Right ventricle myocardium (tissue), 1 donor: ENCODE data around the genes GNMT and PPP2R5D.

- PRO-cap, 2 experiments, result no peak in any of the 2 experiments
Measured at GRCh38 chr6:41563015-41563867, 17.1 kb downstream of the FOXP4 start.

DNA sequence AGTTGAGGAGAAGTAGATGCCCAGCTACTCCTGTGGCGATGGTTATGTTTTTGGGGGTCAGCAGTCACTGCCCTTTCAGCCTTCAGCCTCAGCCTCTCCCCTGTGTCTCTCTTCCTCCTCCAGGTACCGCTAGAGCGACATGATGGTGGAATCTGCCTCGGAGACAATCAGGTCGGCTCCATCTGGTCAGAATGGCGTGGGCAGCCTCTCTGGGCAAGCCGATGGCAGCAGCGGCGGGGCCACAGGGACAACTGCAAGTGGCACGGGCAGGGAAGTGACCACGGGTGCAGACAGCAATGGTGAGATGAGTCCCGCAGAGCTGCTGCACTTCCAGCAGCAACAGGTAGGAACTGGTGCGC, 19.4 kb downstream of the FOXP4 start:
- PRO-cap, 2 experiments, result no peak in any of the 2 experiments

GRCh38 chr6:41586977-41587695, 41.0 kb downstream of the FOXP4 start:
- PRO-cap, 2 experiments, result no peak in any of the 2 experiments

DNA sequence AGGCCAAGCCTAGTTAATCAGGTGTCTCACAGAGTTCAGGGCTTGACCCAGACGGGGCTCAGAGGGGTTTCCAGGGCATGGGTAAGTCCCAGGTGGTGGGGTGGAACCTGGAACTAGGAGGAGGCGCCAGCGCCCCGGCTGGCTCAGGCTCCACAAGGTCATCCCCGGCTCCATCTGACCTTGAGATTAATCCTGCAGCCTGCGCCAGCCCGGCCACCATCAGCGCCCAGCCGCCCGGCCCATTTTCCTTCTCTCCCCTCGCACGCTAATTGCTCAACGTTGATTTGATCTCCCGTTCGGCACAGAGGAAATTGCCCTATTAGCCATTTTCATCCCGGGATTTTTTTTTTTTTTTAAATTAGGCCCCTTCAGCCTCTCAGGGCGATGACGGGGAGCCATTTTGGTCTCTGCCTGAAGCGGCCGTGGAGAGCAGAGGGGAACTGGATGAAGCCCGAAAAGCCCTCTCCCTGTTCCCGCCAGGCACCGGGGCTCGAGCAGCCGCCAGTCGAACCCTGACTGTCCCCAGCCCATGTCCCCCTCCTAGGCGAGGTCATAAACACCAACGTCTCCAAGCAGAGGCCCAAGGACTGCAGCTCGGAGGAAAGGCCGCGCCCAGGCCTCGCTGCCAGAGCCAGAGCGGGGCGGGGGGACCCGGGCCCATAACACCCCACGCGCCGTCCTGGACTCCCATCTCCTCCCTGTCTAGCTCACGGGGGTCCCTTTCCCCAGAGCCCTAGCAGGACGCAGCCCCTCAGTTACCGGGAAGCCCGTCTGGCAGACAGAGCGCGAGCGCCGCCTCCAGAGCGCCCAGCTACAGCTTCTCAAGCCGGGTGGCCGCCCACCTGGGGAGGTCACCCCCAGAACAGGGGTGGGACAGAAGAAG, 44.7 kb downstream of the MDFI start:
- PRO-cap, 2 experiments, result peak in 1 of 2 experiments; most common minus-strand start position 773 of the sequence (in 1)

DNA sequence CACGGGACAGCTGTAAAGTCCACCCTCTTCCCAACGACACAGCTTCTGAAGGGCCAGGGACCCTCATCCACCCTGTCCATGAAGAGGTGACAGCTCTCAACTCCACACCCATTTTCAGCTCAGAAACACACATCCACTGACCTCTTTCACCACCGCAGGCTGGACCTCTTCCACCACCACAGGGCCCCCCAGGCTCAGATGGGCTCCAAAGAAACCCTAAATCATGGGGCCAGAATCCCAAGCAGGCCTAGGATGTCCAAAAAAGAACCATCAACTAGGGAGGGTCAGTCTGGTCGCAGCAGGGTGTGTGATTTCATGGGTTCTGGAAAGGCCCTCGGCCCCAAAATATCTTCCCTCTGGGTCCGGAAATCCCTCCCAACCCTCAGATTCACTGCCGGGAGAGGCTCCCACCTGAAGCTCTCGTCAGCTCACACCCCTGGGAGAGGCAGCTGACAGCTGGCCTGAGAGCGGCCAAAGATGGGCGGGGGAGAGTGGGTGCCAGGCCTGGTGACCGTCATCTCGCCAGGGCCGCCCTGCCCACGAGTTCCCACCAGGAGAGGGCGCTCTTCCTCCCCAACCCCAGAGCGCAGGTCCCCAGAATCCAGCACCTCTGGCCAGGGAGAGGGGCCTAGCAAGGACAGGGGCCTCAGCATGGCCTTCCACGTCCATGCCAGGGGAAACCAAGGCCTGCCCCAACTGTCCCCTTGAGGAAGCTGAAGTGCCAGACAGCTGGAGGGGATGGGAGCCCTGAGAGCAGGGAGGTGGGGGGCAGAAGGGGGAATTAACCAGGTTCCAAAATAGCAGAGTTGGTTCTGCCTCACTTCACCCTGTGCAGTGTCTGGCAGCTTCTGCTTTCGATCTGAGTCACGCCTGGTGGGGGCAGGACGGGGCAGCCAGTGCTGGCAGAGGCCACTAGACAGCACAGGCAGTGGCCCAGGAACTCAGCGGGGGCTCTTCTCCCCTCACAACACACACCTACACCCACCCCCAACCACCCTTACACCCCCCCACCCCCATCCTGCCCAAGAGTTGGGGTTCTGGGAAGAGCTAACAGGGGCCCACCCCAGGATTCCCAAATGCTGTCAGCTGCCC, 29.6 kb downstream of the TFEB start:
- PRO-cap, 2 experiments, result peak in 2 of 2 experiments; most common plus-strand start position 597 of the sequence (in 2); most common minus-strand start position 840 of the sequence (in 2)

GRCh38 chr6:41719630-41720328, 15.6 kb downstream of the TFEB start:
- PRO-cap, 2 experiments, result no peak in any of the 2 experiments

DNA sequence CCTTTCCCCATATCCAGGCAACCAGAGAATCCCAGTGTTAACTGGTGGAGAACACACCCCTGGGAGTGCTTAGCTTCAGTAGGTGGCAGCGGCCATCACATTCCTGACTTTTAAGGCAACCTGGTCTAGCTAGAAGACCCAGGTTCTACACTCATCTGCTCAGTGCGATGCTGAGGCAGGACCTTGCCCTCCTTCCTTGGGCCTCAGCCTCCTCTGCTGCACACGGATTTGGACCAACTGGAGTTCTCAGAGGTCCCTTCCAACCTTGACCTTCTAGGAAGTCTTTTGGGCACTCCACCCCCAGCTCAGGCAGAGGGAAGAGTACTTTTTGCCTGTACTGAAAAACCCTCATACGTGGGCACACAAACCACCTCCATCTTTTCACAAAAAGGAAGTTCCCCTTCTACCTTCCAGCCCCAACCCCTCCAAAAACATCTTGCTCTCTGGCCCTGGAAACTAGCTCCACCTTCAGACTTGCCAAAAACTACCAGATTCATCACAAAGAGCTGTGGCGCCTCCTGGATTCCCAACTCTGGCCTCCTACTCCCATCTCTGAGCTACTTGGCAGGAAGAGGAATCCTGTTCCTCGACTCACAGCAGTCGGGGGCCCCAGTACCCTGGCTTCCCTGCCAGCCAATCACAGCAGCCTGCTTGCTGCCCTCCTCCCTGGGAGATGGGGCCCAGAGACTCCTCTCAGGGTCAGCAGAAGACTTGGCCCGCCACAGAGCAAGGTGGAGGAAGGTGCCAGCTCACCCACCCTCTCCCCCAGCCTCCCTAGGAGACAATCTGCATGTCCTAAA, 2.8 kb downstream of the CCND3 start:
- PRO-cap, 2 experiments, result no peak in any of the 2 experiments

- PRO-cap, 2 experiments, result no peak in any of the 2 experiments
Measured at GRCh38 chr6:41940000-41940170, 1.7 kb downstream of the CCND3 start.

DNA sequence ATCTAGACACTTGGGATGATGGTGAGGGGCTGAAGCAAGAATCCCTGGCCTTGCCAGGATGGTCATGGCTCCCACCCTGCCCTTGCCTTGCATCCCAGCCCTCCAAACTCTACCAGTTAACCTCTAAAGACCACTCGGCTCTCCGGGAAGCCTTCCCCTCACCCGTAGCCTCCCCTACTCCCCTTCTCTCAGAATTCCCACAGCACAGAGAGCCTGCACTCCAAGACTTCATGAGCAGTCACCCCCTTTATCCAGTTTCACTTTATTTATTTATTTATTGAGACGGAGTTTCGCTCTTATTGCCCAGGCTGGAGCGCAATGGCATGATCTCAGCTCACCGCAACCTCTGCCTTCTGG, 29.9 kb upstream of the TAF8 start:
- PRO-cap, 2 experiments, result no peak in any of the 2 experiments

DNA sequence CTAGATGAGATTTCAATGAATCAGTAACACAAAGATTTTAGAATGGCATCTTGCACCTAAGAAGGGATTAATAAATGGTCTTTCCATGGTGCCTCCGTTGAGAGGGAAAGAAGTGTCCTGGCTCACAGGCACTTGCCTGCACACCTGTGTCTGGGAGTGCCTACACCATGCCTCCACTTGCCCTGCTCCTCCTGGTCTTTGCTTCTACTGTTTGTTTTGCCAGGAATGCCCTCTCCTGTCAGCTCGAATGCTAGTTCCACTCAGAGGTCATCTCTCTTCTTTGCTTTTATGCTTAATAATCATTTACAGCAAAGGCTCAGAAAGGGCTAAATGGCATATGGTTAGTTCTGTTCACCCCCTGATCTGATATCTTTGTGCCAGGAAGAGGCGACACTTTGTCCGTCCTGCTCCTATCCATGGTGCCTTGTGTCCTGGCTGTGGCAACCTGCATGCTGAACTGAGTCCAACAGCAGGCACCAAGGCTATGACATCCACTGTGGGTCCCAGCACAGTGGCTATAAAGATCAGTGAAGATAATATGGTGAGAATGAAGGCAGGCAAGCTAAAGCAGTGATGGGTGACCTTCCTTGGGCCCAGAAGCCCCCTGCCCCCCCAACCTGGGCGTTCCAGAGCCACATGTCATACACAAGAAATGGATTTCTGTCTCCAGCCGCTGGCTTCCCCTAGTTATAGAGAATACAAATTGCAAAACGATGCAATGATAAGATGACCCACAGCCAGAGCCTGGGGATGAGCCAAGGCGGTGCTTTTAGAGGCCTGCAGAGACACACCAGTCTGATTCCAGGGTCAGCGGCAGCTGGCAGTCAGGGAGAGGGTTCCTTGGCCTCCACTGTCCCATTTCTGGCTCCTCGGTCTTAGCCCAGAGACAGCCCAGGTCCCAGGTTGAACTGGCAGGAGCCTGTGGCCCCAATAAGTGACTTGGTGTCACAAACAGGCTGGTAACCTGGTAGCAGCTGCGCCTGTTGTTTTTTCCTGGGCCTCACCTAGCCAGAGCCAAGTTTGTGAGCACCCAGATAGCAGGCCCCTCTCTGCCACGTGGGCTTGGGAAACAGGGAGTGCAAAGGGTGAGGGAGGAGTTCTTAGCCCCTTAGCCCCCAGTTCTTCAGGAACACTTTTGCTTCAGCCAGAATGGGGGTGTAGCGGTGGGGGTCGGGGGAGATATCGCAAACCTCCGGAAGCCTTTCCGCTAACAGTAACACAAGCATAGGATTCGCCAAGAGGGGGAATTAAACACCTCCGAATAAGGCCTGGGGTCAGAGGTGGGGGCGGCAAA, 1.2 kb downstream of the C6orf132 start:
- PRO-cap, 2 experiments, result no peak in any of the 2 experiments

GRCh38 chr6:42226052-42226619, 8.5 kb upstream of the MRPS10 start:
- PRO-cap, 2 experiments, result no peak in any of the 2 experiments

DNA sequence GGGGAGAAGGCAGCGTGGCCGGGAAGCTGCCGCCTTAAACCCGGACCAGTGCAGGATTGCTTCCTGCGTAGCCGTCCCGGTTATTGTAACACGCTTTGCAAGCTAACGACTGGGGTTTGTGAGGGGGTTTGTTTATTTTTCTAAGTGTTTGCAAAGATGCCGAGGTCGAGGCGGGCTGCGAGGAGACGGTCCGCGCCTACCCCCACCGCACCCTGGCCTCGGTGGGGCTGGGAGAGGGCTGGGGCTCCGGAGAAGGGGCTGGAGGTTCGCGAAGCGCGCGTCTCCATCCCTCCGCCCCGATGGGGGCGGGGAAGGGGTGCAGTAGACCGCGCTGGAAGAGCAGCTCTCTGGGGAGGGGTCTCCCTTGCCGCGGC, 926 bp upstream of the TRERF1 start:
- PRO-cap, 2 experiments, result peak in 1 of 2 experiments; most common plus-strand start position 286 of the sequence (in 1); most common minus-strand start position 223 of the sequence (in 1)

GRCh38 chr6:42556081-42556495, 7.7 kb upstream of the UBR2 start:
- PRO-cap, 2 experiments, result no peak in any of the 2 experiments

DNA sequence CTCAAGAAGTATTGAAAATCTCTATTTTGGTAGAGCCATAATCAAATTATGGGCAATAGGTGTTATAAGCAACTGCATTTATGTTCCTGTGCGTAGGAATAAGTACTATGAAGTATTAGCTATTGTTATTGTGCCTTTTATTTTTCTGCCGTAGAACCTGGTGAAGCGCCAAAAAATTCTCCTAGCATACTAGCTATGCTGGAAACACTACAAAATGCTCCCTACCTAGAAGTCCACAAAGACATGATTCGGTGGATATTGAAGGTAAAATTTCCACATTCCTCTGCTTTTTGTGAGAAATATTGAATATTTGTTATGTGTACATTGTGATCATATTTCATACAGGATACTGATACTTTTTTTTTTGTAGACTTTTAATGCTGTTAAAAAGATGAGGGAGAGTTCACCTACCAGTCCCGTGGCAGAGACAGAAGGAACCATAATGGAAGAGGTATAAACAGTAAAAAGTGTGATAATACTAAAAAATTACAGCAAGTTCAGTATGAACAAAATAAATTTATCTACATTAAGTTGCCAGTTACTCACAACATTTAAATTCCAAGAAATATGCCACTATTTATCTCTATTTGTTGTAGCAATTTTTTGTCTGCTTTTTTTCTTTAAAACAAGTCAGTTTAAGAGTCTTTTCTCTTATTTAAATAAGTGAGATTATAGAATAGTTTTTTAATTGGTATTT, 64.4 kb downstream of the PRPH2 start:
- PRO-cap, 2 experiments, result no peak in any of the 2 experiments

DNA sequence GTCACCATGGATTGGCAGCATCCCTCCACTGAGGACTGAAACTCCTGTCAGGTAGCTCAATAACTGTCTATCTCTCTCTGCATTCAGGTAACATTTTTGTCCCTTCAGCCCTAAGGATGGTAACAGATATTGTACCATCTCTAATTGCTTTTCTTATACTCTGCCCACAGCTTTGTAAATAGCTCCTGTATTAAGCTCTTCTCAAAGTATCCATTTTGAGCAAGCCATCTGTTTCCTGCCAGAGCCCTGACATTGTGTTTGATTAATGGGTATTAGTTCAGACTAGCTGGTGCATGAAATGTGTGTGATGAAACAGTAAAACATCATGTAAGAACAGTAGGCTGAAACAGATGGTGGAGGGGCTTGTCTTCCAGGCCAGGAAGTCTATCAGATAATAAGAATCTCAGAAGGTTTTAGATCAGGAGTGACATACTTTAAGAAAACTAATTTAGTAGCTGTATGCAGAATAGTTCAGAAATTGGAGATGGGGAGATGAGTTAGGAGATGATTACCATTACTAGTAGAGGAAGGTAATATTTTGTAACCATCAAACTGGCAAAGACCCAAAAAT, 3.4 kb downstream of the TBCC start:
- PRO-cap, 2 experiments, result no peak in any of the 2 experiments

DNA sequence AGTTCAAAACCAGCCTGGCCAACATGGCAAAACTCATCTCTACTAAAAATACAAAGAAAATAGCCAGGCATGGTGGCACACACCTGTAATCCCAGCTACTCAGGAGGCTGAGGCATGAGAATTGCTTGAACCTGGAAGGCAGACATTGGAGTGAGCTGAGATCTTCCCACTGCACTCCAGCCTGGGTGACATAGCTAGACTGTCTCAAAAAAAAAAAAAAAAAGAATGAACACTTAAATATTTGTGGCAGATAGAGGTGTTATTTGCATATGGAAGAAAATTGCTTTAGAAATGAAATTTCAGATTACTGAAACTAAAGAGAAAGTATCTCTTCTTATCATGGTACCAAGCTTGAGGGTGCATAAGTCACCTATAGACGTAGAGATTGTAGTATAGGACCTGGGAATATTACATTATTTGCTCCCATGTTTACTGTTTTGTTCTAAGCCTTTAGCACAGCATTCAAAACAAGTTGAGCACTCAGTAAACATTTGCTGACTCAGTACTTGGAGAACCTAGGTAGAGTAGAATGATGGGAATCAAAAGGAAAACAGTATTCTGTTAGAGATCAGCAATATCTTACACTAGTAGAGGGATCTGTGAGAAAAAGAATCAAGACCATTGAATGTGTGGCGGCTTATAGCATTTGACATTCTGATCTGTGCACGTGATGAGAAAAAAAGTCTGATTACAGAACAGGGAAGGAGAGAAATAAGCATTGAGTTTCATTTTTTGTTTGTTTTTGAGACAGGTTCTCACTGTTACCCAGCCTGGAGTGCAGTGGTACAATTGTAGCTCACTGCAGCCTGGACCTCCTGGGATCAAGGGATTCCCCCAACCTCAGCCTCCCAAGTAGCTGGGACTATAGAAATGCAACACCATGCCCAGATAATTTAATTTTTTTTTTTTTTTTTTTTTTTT, 7.8 kb downstream of the BICRAL start:
- PRO-cap, 2 experiments, result no peak in any of the 2 experiments

DNA sequence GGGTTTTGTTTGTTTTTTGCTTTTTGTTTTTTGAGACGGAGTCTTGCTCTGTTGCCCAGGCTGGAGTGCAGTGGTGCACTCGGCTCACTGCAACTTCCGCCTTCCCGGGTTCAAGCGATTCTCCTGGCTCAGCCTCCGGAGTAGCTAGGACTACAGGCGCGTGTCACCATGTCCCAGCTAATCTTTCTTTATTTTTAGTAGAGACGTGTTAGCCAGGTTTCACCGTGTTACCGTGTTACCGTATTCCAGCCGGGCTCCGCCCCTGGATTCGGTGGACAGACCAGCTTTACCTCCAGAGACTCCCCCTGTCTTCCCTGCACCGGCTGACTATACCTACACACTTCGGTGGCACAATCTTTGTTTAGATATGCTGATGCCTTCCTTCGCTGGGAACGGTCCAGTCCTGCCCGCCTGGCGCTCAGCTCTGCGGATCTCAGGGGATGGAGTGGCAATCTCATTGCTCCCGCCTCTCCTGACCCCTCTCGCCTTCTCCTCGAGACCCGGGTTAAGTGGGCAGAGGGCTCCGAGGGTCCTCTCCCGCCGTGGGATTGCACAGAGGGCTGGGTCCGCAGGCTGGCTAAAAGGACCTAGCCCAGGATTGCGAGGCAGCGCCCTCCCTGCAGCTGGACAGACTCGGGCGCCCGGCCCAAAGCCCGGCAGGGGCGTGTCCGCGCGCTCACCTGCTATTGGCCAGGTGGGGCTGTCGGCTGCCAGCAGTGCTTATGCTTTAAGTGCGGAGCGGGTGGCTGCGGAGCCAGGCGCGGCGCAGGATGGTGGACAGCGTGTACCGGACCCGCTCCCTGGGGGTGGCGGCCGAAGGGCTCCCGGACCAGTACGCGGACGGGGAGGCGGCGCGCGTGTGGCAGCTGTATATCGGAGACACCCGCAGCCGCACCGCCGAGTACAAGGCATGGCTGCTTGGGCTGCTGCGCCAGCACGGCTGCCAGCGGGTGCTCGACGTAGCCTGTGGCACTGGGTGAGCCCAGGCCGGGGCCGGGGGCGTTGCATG, at the start of gene GNMT:
Gene GNMT (plus strand): TSS at position 757 of the 1,009 bp plus-strand sequence.
- PRO-cap, 2 experiments, result peak in 2 of 2 experiments; most common plus-strand start position 243 of the sequence (in 2); most common minus-strand start position 635 of the sequence (in 2)

DNA sequence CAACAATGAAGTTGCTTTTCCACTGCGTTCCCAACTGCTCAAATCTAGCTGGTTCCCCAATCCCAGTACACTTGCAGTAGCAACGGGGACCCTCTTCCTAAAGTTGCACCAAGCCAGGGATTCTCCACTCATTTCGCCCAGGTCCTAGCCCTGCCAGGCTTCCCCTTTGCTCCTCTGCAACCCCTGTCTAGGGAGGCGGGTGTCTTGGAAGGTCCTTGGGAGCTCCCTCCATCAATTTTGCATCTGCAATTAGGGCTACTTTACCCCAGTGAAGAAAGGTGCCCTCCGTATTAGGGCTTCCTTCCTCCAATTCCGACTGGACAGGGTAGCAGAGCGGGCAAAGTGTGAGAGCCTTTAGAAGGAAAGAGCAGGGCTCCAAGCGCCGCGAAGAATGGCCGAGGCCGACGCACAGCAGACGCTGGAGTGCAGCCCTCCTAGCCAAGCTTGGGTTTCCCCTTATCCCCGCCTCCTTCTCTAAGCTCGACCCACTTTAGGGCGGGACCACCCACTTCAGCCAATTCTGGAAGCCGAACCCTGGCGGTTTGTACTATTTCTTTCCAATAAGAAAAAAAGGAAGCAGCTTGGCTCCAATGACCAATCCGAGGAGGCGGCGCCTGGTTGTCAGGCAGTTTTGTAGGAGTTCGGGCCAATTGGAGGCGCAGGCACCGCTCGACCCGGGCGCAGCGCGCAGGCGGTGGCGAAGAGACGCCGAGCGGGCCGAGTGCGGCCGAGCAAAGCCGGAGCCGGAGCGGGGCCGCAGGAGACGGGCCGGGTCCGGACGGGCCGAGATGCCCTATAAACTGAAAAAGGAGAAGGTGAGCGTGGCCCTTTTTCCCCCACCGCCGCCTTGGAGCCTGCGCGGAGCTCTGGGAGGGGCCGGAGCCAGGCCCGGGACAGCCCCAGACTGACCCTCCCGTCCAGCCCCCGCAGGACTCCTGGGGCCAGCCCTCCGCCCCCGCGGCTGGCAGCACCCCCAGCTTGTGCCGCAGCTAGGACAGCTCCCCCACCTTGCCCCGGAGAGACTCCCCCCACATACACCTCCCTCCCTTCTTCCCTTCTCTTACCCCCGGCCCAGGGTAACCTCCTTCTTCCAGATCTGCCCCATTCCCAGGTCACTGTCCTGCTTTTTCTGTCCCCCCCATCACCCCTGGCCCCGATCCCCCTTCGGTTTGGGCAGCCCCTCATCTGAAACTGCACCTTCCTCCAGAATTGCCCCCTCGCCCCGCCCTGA, at the start of gene PPP2R5D:
Gene PPP2R5D (plus strand): TSS at position 681 of the 1,231 bp plus-strand sequence.
- PRO-cap, 2 experiments, result peak in 2 of 2 experiments; most common plus-strand start position 700 of the sequence (in 2); most common minus-strand start position 393 of the sequence (in 2)

DNA sequence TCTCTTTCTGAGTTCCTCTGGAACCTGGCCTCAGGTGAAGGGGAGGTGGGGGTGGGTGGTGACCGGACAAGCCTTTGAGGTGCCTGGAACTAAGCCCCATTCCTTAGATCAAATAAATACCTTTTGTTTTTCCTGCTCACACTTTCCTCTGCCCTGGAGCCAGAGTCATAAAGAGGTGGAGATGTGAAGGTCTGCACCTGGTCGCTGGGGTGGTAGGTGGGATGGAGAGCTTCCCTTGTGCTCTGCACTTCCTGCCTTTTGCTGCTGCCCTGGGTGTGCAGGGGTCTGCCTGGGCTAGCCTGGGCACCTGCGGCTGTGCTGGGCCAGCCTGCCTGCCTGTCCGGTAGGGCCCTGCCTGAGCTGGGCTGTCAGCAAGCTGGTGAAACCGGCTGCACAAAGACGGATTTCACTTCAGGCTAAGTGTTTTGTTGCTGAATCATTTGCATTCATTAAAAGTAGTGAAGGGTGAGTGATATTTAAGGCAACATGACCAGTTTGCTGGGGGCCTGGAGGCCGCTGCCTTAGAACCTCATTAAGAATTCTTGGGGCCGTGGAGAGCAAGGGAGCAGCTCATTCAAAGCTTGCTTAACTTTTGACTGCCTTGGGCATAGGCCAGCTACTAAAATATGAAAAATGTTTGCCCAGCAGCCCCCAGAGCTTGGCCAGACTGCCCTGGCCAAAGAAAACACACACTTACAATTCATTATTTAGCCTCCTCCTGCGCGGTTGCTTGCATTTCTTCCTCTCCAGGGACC, 20.5 kb downstream of the PTK7 start:
- PRO-cap, 2 experiments, result no peak in any of the 2 experiments

DNA sequence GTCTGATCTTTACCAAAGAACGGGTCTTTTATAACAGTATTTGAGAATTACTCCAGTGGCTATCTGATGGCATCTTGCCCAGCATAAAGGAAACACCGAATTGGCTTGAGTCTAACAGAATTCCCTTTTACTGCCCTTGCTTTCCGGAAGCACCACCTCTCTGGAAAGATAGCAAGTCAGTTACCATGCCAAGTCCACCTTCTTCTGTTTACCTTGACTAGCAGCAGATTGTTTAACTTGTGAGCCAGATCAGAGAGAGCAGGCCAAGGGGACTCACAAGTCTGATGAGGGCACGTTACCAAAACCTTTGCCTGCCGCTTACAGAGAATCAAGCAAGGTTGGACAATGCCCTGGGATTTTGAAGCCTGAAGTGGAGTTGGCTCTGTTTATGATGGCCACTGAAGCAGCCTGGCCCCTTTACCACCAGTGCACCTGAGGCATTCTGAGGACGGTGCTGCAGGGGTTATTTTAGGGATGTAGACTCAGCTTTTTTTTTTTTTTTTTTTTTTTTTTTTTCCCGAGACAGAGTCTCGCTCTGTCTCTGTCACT, 20.7 kb upstream of the SRF start:
- PRO-cap, 2 experiments, result no peak in any of the 2 experiments